Ascending aorta (tissue), 1 donor: ENCODE measurements around a stretch of chr14.

DNA sequence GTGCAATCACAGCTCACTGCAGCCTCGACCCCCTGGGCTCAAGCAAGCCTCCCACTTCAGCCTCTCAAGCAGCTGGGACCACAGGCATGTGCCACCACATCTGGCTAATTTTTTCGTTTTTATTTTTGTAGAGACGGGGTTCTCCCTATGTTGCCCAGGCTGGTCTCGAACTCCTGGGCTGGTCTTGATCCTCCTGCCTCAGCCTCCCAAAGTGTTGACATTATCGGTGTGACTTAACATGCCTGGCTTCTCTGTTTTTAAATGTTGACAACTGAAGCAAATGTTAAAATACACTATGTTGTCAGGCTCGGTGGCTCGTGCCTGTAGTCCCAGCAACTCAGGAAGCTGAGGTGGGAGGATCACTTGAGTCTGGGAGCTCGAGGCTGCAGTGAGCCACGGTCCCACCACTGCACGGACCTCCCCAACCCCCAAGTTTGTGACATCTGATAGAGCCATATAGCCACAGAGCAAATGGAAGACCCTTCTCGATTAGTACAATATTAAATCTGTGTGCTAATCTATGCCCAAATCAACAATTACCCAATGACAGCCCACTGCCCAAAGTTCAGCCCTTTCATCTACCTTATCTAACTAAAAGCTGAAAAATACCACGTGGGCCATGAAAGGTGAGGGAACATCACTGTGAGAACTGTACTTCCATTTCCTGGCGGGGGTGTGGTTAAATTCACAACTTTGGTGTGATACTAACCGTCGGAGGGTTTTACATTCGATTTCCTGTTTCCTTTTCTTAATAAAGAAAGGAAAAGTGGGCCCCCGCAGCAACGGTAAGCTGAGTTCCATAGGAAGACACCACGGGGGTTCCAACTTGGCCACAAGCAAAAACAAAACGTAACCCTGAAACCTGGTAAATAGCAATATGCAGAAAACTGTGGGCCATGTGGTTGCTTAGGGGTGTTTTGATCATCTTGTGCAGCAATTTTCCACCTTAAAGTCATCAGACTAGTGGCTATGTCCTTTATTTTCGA is 31.3 kb upstream of the FOS start:
- PRO-cap: no peak

GRCh38 chr14:75258633-75259421 is 19.8 kb upstream of the FOS start:
- PRO-cap: bidirectional peak, plus-strand start at chr14:75258836, minus-strand start at chr14:75258766; bidirectional peak, plus-strand start at chr14:75259376, minus-strand start at chr14:75258999

GRCh38 chr14:75268622-75269536 is 9.7 kb upstream of the FOS start:
- PRO-cap: no peak

DNA sequence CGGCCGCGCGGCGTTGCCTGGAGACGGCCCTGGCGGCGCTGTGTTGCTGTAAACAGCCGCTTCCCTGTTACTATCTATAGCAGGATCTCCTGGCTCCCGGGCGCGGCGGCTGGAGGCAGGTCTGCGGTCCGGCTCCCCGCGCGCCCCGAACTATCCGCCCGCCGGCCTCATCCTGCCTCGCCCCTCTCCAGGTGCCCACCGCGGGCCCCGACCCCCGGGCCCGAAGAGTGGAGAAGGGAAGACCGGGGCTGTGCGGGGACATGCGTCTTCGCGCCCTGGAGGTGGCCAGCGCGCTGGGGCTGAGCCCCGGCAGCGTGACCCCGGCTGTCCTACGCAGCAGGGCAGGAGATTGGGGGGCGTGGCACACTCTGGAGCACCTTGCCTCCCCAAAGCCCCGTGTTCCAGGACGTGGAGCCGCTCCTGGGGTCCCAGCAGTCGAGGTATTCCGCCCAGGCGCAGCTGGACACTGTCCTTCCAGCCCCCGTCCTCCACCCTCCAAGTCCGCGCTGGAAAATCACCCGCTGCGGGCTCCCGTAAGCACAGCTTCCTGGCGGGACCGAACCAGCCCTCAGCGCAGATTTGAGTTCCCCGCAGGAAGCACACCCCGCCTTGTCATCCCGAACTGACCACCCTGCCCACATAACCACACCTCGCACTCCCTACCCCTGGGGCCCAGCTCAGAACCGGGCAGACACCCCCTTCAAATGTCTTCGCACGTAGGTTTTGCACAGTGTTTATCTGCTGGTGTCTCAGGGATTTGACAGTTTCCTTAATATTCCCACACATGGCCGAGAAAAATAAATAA is 1.2 kb upstream of the FOS start:
- PRO-cap: bidirectional peak, plus-strand start at position 99 of the sequence, minus-strand start outside the sequence; bidirectional peak, plus-strand start at position 540 of the sequence, minus-strand start at position 489 of the sequence

DNA sequence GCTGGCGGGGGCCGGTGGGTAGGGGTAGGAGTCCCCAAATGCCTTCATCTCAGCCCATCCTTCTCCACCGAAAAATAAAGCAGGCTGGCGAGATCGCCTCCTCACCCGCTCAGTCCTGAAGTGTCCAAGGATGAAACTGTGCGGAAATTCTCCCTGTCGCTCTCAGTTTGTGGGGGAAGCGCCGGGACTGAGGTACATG is 558 bp upstream of the JDP2 start:
- PRO-cap: no peak

DNA sequence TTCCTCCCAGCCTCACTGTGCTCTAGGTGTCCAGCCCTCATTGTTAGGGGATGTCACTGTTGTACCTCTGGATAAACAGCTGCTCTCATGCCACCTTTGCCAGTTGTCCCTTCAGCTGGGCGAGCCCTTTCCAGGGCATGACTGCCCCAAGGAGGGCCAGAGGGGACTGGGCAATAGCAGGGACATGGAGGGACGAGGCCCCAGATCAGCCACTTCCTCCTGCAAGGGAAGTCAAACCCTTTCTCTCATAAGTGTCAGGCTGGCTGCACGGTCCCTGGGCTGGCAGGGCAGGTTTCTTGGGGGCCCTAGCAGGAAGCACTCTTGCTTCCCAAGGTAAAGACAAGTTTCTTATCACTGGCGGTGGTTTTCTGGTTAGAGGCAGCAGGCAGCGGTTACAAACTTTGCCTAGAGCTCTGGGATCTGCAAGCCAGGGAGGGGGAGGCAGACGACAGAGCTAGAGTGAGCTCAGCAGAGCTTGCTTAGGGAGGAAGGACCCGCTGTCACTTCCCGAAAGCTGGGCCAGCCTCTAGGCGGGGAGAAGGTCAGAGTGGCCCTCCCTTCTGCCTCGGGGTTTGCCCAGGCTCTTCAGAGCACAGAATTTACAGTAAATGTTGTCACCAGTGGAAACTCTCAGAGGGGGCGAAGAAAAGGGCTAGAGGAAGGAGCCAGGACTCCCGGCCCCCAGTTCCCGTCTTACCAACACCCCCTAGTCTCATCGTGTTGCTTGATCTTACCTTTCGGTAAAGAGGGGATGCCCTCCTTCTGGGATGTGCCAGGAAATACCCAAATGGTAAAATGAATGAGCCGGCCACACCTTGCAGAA is 20.4 kb downstream of the BATF start:
- PRO-cap: no peak

- PRO-cap: no peak
Measured at GRCh38 chr14:75648084-75648968, 12.3 kb downstream of the ERG28 start.

DNA sequence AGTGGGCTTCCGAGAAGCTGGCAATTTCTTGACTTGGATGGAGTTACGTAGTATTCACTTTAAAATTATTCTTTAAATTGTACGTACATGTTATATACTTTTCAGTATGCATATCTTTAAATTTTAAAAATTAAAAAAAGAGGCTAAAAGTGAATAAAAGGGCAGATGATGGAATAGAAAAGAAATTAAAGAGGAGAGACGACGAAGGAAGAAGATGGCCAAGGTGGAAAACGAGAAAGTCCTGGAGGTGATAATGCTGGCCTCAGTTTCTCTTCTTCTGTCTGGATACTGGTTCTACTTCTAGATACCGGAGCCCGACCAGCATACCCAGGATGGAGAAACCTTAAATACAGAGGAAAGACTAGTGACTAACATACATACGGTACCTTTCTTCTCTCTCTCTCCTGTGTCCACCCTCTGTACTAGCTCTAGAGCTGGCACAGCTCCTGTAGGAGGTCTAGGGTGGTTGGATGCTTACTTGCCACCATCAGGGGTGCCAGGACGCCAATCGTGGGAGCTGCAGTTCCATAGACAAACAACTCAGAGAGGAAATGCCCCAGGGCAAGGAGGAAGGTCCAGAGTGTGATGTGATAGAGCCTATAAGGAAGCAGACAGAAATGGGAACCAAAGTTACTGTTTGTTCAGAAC is 9.3 kb downstream of the ERG28 start:
- PRO-cap: no peak

DNA sequence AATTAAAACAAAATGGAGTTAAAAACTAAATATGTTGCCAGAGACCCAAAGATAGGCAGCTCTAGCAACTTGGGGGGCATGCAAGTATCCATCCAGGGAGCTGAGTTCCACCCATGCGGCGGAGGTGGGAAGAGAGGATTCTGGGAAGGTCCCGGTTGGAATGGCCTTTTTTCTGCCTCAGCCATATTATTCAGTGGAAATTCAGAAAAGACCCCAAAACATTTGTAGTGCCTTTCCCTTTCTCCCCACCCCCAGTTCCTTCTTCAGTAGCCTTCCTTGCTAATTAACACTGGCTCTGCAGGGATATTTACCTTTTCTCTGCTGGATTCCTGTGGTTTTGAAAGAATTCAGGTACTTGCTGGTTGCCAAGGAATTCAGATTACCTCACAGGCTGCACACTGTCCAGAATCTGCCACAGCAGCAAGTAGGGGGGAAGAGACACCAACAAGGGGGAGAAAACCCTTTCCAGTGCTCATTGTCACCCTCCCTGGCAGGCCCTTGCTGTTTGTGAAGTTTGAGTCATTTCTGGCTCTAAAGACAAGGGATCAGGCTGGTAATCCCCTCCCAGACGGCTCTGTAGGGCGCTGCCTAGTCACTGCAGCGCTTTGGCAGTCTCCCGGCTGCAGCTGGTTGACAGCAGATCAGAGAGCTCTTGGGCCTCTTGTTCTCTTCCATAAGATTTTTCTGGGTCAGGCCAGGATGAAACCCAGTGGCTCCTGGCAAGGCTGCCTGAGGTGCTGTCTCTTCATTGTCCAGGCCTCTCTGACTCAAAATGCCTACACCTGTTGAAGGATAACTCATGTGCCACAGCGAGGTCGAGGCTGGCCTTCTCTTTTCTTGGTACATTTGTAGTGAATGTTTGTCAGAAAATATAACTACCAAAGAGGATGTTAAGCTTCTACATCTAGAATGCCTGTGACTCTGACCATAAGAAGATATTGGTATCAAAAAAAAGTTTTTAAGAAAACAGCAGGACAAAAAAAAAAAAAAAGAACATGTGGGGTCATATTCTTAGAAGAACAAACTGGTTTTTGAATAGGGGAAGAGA is 50.8 kb downstream of the TTLL5 start:
- PRO-cap: no peak

- PRO-cap: no peak
Measured at GRCh38 chr14:75811985-75812627, 151.1 kb downstream of the TTLL5 start.

DNA sequence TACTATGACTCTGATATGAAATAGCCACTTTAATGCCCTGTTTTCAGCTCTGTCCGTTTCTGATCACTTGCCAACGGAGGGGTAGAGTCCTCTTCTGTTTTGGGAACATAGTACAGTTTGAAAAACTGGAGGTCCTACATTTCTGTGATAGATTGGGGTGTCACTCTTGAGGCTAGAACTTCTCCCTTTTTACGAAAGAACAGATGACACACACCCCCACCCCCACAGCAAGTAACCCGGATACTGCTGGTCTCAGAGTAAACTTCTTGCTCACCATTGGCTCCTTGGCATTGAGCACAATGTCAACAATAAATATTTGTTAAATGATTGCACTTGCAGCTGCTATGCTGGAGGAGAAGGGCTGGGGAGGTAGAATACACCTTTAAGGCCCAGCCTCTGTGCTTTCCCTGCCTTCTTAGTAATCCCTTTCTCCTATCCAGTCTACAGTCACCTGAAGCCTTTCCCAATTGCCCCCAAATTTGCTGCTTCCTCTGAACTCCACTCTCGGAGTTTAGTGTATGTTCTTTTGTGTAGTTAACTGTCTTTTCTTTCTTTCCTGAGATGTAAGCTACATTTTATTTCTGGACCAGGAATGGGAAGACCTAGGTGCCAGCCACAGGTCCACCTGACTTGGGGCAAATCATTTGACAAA is 149.8 kb downstream of the TGFB3 start:
- PRO-cap: no peak

DNA sequence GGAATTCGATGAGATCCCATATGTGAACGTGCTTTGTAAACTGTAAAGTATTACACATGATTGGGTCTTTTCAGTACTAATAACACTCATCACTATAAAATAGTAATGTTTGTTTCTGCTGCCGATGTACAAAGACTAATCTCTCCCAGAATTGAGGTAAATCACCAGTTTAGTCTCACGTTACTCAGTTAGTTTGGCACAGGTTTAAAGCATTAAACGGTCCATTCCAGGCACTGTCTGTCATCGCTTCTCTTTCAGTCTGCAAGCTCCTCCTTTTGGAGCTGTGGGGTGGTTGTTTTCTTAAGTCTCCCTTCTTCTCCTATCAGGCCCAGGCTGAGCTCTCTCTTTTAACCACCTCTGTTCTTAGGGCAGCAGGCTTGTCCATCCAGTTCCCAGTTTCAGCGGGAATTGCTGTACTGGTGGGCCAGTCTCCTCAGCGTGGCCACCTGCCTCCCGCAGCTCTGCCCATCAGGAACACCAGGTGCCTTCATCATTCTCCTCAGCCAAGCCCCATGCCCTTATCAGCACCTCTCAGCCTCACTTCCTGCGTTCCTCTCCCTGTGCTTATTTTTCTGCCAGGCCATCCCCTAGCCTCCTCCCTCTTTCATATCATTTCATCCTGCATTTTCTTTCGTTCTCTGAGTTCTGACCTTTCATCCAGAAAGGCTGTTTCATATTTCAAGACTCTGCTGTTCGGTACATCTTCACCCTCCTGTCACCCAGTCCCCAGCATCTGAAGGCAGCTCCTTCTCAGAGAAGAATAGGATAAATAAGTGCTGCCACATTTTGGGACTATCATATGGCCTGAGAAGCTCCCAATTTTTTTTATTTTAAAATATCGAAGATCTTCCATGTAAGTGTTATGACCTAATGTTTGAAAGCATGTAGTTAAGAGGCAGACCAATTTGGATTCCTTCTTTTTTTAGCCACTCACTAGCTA is 148.9 kb downstream of the TGFB3 start:
- PRO-cap: no peak

DNA sequence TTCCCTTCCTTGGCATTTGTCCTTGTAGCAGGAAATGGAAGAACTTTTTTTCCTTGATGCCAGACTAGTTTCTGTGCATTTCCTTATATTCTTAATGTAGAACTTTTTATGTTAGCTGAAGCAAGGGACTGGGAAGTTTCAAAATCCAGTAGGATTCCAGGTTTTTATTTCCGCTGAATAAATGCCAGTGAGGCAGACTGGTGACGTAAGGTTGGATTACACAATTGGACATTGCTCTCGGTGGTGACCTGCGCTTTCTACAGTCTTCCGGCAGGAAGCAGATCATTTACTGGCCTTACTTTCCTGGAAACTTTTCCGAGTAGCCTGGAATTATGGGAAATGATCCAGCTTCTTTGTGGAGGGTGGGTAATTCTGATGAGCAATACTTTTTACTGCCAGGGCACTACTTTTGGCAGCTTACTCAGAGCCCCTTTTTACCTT is 3.6 kb downstream of the IFT43 start:
- PRO-cap: no peak

- PRO-cap: bidirectional peak, plus-strand start at chr14:75995591, minus-strand start at chr14:75995470
Measured at GRCh38 chr14:75994943-75996202, 9.8 kb downstream of the IFT43 start.

DNA sequence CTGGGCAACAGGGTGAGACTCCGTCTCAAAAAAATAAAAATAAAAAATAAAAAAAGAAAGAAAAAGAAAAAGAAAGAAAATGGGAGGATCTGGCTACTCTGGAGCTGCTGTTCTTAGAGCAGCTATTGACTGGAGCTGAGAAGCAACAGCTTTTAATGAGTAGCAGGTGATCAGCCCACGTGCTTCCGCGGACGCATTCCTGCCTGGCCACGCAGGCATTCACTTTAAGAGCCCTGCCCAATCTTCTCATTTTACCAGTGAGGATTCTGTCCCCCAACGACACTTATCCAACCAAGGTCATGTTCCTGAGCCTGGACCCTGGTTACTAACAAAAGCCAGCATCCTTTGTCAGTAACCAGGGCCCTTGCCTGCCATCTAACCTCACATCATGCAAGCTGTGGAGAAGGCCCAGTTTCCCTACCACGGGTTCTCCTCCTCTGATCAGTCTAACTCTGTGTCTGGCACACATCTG is 61.1 kb upstream of the GPATCH2L start:
- PRO-cap: no peak

GRCh38 chr14:76832586-76833294 is 6.5 kb downstream of the LRRC74A start:
- PRO-cap: no peak

DNA sequence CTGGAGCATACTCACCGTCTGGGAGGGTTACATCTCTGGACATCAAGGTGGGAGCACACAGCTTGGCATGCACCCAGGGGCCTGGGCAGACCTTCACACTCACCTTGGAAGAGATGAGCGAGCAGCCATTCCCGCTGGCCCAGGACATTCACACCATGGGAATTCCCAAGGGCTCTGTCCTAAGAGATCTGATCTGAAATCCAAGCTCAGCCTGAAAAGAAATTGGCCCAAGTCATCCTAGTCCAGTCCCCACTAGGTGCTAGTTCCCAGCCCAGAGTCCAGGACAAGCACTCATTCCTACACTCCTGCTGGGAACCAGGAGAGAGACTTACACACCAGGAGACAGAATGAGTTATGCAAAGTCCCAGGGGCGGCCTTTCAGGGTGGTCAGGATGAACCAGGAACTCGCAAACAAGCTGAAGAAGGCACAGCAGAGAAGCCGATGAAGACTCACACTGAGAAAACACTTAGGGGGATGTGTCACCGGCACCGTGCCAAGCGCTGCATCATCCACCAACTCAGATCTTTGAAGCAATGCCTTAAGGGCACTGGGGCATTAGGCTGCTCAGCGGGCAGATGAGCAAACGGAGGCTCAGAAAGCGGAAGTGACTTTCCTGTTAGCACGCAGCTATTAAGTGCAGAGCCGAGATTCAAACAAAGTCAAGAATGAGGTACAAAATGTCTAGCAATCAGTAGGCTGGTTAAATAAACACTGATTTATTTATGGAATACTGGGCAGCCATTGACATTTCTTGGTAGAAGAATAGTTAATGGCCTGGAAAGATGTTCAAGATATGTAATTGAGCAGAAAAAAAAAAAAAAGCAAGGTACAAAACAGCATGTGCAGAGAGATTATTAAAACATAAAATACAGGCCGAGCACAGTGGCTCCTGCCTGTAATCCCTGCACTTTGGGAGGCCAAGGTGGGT is 78.6 kb downstream of the LRRC74A start:
- PRO-cap: no peak

DNA sequence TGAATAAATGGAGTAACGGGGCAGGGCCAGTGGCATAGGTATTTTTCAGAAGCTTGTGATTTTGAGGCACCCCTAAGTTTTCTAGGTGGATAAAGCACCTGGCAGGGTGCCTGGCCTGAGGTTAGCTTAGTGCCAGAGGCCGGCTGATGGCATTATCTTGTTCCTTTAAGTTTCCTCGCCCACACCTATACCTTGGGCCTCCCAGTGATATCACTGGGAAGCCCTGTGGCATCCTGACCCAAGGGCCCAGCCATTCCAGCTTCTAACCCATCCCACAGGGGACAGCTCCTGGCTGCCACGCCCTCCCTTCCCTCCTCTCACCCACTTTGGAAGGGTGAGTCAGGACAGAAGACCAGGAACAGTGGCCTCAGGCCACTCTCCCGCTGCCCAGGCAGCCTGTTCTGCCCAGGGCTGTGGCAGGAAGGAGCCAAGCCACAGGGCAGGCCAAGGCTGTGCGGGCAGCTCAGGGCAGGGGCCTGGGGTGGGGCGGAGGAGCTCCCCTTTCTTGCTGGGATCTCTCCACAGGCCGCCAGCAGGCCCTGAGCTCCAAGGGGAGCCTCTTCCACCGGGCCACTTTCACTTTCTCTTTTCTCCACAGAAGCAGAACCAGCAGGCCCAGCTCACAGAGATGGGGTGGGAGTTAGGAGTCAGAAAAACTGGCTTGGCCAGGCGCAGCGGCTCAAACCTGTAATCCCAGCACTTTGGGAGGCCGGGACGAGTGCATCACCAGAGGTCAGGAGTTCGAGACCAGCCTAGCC is 75.1 kb downstream of the IRF2BPL start:
- PRO-cap: no peak

- PRO-cap: no peak
Measured at GRCh38 chr14:76957261-76957958, 71.1 kb downstream of the IRF2BPL start.

GRCh38 chr14:77014086-77014718 is 14.3 kb downstream of the IRF2BPL start:
- PRO-cap: no peak